Measurements from ENCODE around the genes TSPY3, HSFY2, RPS4Y2, RBMY1D and BPY2.

DNA sequence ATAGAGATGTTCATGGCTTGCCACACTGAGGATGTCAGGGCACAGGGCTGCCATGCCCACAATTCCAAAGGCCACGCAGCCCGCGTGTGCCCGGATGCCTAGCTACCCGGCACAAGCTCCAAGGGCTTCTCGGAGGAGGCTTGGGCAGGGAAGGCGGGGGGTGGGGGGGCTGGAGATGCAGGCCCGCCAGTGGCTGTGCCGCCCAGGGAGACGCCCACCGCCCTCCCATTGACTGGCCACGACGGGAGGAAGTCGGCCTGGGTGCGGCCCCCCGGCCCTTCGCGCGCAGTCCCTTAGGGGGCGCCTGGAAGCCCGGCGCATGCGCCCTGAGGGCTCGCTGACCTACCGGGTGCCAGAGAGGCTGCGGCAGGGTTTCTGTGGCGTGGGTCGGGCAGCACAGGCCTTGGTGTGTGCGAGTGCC, at the start of gene TSPY3:
Gene TSPY3 (plus strand): TSS at position 274 of the 421 bp plus-strand sequence.
- PRO-cap, result no peak

- PRO-cap, result no peak
Measured at GRCh38 chrY:10034964-10035472, 507.3 kb downstream of the TSPY10 start.

DNA sequence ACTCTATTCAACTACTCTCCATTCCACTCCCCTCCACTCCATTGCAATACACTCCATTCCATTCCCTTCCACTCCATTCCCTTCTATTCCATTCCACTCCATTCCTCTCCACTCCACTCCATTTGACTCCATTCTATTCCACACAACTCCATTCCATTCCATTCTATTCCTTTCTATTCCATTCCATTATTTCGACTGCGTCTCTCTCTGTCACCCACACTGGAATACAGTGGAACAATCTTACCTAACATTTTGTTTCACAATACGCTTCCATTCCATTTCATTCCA, 1304.7 kb downstream of the TSPY10 start:
- PRO-cap, result no peak

DNA sequence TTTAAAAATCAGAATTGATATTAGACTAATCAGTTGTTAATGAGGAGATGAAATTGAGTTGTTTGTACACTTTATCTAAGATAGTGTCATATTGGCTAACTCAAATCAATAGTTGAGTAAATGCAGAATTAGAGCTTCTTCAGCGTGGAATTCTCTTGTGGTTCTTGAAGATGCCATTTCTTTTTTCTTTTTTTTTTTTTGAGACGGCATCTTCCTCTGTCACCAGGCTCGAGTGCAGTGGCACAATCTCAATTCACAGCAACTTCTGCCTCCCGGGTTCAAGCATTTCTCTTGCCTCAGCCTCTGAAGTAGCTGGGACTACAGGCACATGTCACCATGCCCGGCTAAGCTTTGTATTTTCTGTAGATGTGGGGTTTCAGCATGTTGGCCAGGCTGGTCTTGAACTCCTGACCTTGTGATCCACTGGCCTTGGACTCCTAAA, 1584.1 kb upstream of the USP9Y start:
- PRO-cap, result no peak

DNA sequence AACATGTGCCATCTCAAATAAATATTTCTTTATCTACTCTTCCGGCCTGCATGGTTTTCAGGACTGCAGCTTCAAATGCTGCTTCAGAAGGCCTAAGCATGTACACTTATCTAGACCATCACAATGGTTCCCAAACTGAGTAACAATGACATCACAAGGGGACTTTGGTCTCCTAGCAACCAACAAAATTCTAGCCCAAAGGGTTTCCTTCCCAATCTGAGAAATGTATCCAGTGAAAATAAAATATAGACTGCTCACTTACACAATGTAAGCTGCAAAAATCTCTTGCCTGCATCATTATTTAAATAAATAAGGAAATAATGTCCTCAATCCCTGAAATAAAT, at the start of gene HSFY2:
Gene HSFY2 (minus strand): TSS at position 129 of the 344 bp plus-strand sequence.
- PRO-cap, result no peak

- PRO-cap, result no peak
Measured at GRCh38 chrY:19042328-19042701, 268.8 kb upstream of the HSFY2 start.

GRCh38 chrY:19378659-19379146, 365.8 kb downstream of the KDM5D start:
- PRO-cap, result unidirectional peak, plus-strand start at chrY:19378849

GRCh38 chrY:19607963-19608363, 136.6 kb downstream of the KDM5D start:
- PRO-cap, result no peak

GRCh38 chrY:19744033-19744618, 400 bp downstream of the KDM5D start:
- PRO-cap, result no peak

GRCh38 chrY:19816173-19816636, 71.7 kb upstream of the KDM5D start:
- PRO-cap, result no peak

DNA sequence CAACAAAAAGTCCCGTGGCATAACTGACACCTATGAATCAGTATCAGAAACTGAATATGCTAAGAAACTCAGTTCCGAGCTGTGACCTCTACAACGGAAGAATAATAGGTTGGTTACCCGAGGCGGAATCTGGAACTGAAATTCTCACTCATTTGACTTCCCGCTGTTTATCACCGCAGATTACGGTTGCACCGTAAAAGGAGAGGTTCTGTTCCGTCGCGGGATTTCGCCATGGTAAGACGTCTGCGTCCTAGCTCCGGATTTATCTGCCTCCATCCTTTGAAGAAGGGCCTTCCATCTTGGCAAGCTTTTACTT, at the start of gene RPS4Y2:
Gene RPS4Y2 (plus strand): TSS at position 176 of the 316 bp plus-strand sequence.
- PRO-cap, result no peak

- PRO-cap, result no peak
Measured at GRCh38 chrY:21240139-21240754, 270.9 kb upstream of the RBMY1B start.

DNA sequence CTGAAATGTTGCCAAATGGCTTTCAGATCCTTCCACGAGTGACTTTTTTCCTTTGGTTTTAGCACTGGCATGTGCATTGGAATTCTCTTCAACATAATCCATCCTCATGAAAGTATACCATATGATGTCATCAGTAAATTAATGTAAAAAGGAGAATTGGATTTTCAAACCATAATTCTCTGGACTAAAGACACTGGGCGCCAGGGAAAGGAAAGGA, 139.3 kb upstream of the RBMY1B start:
- PRO-cap, result no peak

DNA sequence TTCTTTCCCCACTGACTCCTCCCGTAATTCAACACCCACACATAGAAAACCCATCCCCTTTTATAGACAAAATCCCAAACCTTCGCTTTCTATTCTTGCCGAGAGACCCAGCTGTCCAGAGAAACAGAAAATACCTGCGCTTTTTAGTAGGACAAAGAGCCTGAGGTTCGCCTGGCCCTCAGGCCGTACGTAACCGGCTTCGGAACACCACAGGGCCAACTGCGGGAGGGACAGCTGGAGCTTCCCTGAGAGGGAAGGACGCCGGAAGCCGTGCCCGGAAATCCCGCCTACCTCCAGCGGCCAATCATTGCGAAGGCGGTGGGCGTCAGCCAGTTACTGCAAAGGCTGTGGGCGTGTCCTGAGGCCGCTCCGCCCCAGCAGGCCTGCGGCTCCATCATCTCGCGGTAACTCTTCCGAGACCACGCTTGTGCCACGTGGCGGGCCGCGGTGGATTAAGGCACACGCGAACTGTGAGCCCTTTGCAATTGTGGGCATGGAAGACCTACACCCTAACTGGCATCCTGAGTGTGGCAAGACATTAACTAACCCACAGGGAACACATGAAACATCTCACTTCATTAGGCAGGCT, at the start of gene RBMY1D:
Gene RBMY1D (minus strand): TSS at position 282 of the 589 bp plus-strand sequence.
- PRO-cap, result no peak

- PRO-cap, result no peak
Measured at GRCh38 chrY:22984061-22984489, at the start of gene BPY2. Gene BPY2, plus strand, starts transcription at chrY:22984263.